BJ (cell line): Measurements from ENCODE around the genes LPAR6 and ARL11.

DNA sequence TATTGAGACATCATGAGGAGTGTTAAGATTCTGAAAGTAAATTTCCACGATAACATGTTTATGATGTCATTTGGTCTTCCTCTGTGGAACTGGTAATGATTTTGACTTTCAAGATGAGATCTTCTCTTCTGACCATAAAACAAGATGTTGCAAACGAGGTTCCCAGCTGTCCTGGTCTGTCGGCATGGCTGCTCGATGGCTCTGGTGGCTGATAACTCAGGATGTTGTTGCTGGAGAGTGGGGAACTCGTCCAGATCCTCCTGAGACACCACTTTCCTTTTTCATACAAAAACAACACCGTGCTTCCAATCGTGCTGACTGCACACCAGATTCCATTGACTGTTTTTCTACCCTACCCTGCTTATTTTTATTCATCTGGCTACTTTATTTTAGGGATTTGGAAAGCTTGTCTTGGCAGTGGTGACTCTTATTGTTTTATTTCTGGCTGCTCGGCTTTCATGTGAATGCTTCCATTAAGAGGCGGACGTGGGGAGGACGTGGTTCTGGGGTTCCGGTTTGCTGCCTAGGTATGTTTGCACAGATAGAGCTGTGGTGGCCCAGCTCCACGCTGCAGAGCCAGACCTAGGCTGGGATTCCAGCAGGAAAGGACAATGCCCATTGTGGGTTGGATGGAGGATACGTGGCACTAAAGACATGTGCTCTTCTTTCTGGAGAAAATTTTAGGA, 88.6 kb downstream of the LRCH1 start:
- CAGE, long polyA plus RNA: no peak
- RRBS: no CpG with 5 or more reads among the region's 14 CpGs

- CAGE, long polyA plus RNA: no peak
- RRBS: no CpG with 5 or more reads among the region's 12 CpGs
Observed at GRCh38 chr13:46672941-46673690, 120.1 kb downstream of the LRCH1 start.

GRCh38 chr13:46681283-46682131, 115.5 kb downstream of the ESD start:
- CAGE, long polyA plus RNA: no peak
- RRBS: no CpG with 5 or more reads among the region's 11 CpGs

GRCh38 chr13:48001950-48002464, 934 bp upstream of the SUCLA2 start:
- CAGE, long polyA plus RNA: no peak
- RRBS: no CpG with 5 or more reads among the region's 7 CpGs

DNA sequence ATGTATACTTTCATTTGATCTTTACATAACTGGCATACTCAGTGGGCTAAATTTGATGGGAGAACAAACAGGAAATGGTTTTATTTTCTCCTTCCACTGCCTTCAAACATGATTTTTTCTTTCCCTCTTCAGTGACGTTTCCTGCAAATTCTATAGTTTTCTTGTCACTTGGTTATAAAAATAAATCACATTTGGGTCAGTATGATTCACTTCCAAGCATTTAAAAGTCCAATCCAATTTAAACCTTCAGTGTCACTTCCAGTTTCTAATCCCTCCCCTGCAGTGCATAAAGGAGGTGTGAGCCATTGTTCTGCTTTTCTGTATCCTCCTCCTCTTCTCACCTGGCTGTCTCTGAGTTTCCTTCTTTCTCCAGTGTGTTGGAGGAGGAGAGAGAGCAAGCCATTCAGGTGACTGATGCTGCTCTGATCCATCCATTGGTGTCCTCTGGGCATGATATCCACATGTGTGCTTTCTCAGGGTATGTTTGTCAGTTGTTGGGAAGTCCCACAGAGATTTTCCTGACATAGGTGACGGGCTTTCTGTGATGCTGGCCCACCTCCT, 1.2 kb downstream of the NUDT15 start:
- CAGE, long polyA plus RNA: no peak
- RRBS: no CpG with 5 or more reads among the region's 2 CpGs

DNA sequence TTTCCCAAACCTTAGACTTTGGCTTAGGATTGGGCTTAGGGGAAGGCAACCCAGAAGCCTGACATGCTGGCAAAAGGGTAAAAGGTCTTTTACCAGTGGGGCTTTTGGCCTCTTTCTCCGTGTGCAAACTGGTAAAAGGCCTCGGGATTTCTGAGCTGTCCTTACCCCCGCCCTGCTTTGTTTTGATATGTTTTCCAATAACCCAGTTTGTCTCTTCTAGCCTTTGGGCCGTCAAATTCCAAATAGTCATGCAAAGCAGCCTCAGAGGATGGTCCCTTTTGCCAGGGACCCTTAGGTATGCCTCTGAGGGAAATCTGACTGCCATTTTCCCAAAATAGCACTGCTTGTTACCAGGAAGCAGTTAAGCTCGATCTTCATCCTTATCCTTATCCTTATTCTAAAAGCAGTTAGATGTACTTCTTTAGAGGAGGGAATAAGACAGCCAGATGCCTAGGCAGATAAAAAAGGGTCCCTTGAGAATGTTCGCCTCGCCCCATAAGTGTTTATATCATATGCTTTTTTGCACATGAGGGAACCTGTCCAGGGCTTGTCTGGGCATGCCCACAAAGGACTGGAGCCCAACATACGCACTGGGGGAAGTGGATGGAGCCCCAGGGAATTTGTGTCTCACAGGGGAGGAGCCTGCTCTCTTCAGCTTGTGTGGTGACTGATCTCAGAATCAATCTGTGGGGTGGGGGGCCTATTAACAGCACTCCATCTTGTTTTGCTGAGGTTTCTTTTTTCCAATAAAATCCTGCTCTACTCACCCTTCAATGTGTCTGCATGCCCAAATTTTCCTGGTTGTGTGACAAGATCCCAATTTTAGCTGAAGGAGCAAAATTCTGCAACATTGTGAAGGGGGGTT, 22.8 kb downstream of the MED4 start:
- CAGE, long polyA plus RNA: no peak
- RRBS: no CpG with 5 or more reads among the region's 8 CpGs

- CAGE, long polyA plus RNA: no peak
- RRBS: no CpG with 5 or more reads among the region's 9 CpGs
Observed at GRCh38 chr13:48123850-48124412, 29.0 kb upstream of the MED4 start.

GRCh38 chr13:48258656-48259200, 25.7 kb downstream of the ITM2B start:
- CAGE, long polyA plus RNA: no peak
- RRBS: no CpG with 5 or more reads among the region's 4 CpGs

DNA sequence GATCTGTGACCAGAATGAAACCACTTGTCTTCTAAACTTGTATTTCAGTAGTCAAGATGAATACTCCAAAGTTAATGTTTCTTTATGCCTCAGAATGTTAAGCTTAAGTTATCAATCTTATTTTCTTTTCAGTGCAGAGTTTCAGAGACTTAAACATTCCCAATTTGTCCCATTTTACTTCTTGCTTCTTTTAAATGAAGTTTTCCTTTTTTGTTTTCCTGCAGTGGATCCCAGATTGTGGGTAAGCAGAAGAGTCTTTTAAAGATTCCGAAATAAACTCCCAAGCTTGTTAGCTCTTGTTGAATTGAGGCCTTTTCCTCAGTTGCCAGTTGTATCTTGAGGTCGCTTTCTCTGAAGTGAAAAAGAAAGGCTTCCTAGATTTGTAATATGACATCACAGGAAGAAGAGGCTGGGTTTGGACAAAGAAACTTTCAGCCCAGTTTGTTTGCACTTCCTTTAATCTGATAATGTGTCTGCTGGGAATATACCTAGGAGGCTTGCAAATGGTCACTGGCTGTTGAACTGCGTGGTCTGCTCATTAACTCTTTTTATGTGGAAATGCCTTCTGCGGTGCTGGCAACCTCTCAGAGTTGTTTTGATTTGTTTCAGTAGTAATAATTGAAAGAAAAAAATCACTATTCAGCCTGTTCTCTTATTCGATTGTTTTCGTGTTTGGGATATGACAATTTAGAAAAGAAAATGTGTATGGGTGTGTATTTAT, at the start of gene LPAR6:
TSS of gene LPAR6 (minus strand) at position 353 of the 721 bp plus-strand sequence.
- CAGE, long polyA plus RNA: start-site peak on the minus strand centred at position 333 of the sequence, 12 bp wide, 35 and 23 reads in 2 replicates
- RRBS: no CpG with 5 or more reads among the region's 6 CpGs

- CAGE, long polyA plus RNA: no peak
- RRBS: no CpG with 5 or more reads among the region's 4 CpGs
Observed at GRCh38 chr13:48573367-48573592, 40.4 kb upstream of the RCBTB2 start.

GRCh38 chr13:48586373-48586880, 53.5 kb upstream of the RCBTB2 start:
- CAGE, long polyA plus RNA: no peak
- RRBS: no CpG with 5 or more reads among the region's 5 CpGs

DNA sequence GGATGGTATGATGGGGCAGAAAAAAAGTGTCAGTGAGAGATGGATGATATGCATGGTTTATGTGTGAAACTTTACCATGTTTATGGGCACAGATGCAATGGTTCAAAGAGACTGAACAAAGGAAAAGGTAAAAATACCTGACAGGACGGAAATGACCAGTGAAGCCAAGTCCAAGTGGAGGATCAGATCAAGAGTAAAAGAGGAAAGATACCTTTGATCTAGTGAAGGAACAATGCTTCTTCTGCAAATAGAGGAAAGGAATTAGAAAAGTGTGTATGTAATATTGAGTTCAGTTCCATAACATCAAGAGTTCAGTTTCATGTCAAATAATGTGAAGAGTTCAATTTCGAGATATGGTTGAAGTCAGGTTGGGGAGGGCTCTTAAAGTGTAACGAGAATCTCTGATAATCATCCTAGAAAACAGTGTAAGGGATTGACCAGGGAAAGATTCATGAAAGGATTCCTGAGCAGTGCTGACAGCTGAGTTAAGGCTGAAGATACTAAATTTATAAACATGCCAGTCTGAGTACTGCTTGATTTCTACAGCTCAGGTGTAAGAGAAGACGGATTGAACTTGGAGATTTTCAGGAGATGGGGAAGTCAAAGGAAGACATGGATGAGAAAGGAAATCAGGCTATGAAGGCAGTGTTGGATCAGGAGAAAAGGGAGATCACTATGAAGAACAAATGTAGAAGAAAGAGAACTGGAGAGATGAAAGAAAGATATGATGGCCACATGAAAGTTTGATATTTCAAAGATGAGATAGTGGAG, 112.6 kb upstream of the MLNR start:
- CAGE, long polyA plus RNA: no peak
- RRBS: no CpG with 5 or more reads among the region's 4 CpGs

- CAGE, long polyA plus RNA: start-site peak on the plus strand at chr13:49110269-49110363, 78 and 102 reads in 2 replicates
- RRBS: no CpG with 5 or more reads among the region's 12 CpGs
Observed at GRCh38 chr13:49109862-49110445, 110.2 kb upstream of the MLNR start.

DNA sequence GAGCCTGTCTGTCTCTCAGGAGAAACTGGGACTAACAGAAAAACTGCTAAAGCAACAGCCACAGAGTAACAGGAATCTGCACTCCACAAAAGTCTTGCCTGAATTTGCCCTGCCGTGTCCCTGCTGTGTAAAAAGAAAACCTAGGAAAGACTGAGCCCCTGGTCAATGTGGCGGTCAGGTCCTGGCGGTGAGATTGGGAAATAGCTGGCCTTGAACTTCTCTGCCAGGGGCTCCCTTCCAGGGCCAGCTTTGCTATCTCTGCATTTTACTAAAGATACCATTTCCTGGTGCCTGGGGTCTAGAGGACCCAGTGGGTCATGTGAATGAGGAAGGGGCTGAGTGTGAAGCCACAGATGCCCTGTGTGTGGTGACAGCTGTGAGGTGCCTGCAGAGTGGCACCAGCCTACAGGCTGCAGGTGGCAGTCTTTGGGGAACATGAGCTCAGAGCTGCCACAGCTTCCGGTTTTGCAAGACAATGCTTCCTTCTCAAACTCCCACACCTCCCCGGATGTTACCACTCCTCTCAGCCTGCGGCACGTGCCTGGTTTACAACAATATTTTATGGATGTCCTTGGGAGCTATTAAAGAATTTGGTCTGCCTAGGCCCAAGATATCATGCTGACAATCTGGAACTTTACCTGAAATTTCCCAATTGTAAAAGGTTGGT, 5.2 kb upstream of the MLNR start:
- CAGE, long polyA plus RNA: no peak
- RRBS: 29% methylated on average over 1 of the region's 7 CpGs

DNA sequence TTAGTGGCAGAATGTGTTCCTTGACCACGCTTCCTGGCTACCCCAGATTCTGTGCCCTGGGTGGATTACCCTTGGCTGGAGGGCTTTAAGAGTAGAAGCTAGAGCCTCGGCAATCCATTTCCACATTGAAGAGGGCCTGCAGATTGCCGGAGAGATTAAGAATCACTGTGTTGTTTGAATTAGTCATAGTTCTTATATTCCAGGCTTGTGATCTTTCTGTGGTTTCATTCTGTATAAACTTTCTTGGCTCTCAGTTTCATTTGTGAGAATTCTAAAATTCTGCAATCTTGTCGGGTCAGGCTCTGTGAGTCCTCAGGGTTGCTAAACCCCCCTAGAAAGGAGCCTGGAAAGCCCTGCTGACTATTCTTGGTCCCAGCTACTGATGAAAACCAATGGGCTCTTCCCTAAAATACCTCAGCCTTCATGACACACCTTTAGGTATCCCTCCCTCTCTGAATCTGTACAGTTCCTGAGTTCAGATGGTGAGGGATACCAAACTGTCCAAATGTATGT, 4.2 kb downstream of the PHF11 start:
- CAGE, long polyA plus RNA: no peak
- RRBS: no CpG with 5 or more reads among the region's 4 CpGs

GRCh38 chr13:49628152-49628727, at the start of gene ARL11:
Gene ARL11, plus strand, starts transcription at chr13:49628507.
- CAGE, long polyA plus RNA: no peak
- RRBS: no CpG with 5 or more reads among the region's 13 CpGs

- CAGE, long polyA plus RNA: no peak
- RRBS: no CpG with 5 or more reads among the region's 11 CpGs
Observed at GRCh38 chr13:49690048-49690742, 1.1 kb downstream of the EBPL start.

GRCh38 chr13:49791647-49792059, 829 bp downstream of the KPNA3 start:
- CAGE, long polyA plus RNA: no peak
- RRBS: 2% methylated on average over 16 of the region's 28 CpGs

GRCh38 chr13:49793322-49793572, 765 bp upstream of the KPNA3 start:
- CAGE, long polyA plus RNA: no peak
- RRBS: no CpG with 5 or more reads among the region's 11 CpGs

DNA sequence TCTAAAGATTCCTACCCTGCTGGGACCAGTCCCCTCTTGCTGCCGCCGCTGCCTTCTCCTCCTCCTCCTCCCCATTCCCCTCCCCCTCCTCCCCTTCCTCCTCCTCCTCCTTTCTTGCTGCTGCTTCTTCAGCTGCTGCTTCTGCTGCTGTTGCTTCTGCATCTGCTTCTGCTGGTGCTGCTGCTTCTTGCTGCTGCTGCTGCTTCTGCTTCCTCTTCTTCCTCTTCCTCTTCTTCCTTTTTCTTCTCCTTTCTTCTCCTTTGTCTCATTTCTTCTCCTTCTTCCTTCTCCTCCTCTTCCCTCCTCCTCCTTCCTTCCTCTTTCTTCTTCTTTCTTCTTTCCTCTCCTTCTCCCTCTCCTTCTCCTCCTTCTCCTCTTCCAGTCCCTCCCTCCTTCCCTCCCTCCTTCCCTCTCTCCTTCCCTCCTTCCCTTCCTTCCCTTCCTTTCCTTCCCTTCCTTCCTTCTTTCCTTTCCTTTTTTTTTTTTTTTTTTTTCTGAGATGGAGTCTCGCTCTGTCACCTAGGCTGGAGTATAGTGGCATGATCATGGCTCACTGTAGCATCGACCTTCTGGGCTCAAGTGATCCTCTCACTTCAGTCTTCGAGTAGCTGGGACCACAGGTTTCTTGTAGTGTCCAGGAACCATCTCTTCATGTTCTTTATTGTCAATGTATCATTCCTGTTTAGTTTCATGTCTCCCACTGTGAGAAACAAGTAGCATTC, 20.2 kb upstream of the SPRYD7 start:
- CAGE, long polyA plus RNA: no peak
- RRBS: no CpG with 5 or more reads among the region's 5 CpGs